ENCODE measurements around a stretch of chr9.

DNA sequence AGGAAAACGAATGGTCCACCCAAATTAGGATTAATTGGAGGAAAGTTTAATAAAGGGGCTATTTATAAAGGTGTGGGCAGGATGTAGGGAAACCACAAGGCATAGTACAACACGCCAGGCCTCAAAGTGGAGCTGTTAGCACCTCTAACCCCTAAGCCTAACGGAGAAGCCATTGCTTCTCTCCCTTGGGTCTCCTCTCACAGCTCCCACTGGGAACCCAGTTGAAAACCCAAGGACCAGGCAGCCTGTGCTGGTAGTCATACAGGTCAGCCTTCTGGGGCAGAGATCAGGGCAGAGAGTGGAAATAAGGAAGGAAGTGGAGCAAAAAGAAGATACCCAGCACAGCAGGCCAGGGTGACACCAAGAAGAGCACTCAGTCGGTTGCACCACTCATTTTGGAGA, 8.8 kb upstream of the GLIPR2 start:
- PRO-cap, 3 experiments, result peak in 2 of 3 experiments; most common plus-strand start position 352 of the sequence (in 2)
- RAMPAGE, long total RNA, result no peak
- RRBS, 2 experiments, result no CpG with 5 or more reads among the region's 4 CpGs

- PRO-cap, 3 experiments, result no peak in any of the 3 experiments
- RAMPAGE, long total RNA, result no peak
- RRBS, 2 experiments, result no CpG with 5 or more reads among the region's 16 CpGs
Observed at GRCh38 chr9:36317593-36318434, 59.6 kb upstream of the GNE start.

DNA sequence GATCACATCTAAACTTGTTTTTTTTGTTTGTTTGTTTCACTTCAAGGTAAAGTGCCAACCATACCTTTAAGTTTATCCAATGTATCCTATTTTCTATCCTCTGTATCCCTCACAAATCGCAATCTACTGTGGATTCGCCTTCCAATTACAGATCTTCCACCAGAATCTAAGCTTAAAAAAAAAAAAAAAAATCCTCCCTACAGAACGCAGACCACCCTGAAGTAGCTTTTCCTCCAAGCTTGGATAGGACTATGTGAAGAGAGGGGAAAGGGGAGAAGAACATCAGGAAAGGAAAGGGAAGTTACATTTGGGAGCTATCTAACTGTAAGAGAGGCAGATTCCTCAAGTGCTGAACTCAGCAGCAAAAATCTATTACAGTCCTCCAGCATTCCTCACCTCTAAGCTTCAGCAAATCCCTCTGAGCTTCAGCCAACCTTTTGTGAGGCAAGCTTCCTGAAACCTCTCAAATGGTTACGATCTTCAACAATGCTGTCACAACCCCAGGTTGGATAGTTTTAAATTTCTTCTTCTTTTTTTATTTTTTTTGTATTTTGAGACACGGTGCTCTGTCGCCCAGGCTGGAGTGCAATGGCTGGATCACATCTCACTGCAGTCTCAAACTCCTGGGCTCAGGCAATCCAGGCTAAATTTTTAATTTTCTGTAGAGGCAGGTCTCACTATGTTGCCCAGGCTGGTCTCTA, 2.4 kb upstream of the RNF38 start:
- PRO-cap, 3 experiments, result no peak in any of the 3 experiments
- RAMPAGE, long total RNA, result no peak
- RRBS, 2 experiments, result no CpG with 5 or more reads among the region's 6 CpGs

DNA sequence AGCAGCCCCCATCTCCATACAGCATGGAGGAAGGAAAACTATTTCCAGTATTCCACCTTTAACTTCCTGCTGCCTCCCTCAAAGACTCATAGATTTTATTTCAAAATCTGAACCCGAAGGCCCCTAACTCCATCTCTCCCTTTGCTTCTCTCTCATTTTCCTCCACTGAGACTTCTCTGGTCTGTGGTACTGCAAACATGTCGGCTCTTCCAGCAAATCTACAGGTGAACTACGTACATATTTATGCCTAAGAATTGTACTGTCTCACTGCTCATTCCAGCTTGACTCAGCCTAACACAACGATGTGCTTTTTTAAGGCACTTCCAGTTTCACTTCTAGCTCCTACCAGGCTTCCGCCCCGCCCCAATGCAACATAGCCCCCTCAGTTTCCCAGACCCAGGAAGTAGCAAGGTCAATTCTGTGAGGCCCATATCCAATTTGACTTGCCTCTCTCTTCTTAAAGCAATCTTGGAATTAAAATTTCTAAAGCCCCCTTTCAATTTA, 70.8 kb upstream of the RNF38 start:
- PRO-cap, 3 experiments, result peak in 1 of 3 experiments; most common plus-strand start position 406 of the sequence (in 1); most common minus-strand start position 283 of the sequence (in 1)
- RAMPAGE, long total RNA, result no peak
- RRBS, 2 experiments, result no CpG with 5 or more reads among the region's 6 CpGs

GRCh38 chr9:36503697-36504539, 68.8 kb upstream of the MELK start:
- PRO-cap, 3 experiments, result no peak in any of the 3 experiments
- RAMPAGE, long total RNA, result no peak
- RRBS, 2 experiments, result no CpG with 5 or more reads among the region's 6 CpGs

GRCh38 chr9:36993657-36994474, 40.2 kb downstream of the PAX5 start:
- PRO-cap, 3 experiments, result no peak in any of the 3 experiments
- RAMPAGE, long total RNA, result no peak
- RRBS, 2 experiments, result no CpG with 5 or more reads among the region's 14 CpGs

DNA sequence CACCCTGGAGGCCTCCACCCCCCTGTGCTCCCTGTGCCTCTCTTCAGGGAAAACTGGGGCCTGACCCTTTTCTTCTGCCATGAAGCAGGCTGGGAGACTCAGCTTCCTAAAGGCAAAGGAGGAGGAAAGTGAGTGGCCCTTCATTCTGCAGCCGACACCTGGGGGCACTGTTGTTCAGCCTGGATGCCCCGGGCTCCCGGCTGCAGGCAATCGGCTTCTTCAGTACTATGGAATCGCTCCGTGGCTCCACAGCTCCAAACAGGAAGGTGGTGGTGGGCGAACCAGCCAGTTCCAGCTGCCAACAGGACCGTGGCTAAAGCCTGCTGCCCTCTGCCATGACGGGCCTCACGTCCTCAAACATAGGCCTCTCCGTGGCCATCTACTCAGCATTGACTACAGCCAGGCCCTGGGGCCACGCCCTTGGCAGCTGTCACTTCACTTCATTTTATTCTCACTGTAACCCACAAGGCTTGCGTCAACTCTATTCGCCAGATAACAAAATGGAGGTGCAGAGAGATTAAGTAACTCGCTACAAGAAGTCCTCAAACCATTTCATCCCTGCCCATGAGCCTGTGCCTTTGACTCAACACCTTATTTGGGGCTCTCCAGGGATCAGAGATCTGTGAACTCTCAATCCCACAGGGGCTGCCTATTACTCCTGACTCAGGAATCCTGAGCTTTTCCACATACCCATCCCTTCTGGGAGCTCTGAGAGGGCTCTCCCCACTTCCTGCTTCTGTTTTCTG, 38.0 kb downstream of the PAX5 start:
- PRO-cap, 3 experiments, result no peak in any of the 3 experiments
- RAMPAGE, long total RNA, result no peak
- RRBS, 2 experiments, result no CpG with 5 or more reads among the region's 15 CpGs

DNA sequence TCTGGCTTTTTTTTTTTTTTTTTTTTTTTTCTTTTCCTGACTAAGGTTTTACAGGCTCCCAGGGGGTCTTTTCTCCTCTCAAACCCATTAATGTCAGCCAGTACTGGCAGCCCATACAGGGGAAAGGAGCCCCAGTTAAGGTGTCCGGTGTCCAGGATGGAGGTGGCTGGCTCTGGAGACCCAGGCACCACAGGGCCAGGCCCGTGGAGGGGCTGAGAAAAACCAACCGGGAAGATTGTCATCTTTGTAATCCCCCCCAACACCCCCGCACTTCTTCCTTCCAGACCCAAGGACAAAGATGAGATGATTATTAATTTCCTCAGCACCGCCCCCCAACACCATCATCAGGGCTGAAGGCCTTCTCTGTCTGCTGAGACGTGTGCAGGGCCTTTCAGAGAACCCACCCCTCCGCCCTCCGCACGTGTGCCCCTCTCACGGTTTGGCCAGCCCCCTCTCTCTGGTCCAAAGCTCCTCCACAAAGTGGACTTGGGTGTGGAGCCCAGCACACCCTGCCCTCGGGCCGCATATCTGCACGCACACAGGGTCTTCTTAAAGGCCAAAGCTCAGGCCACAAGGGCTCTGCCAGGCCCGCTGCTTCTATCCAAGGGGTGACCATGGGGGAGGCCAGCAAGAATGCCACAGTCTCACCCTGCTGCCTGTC, 32.1 kb downstream of the PAX5 start:
- PRO-cap, 3 experiments, result no peak in any of the 3 experiments
- RAMPAGE, long total RNA, result no peak
- RRBS, 2 experiments, result 42% methylated on average over 3 of the region's 14 CpGs

DNA sequence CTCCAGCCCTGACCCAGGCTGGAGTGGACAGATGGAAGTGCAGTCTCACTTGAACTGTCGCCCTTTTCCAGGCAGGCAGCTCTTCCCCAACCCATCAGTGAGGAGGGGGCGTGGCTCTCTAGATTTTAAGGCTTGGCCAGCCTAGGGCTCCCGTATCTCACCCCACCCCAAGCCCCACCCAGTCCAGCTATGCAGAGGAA, 2.2 kb downstream of the PAX5 start:
- PRO-cap, 3 experiments, result no peak in any of the 3 experiments
- RAMPAGE, long total RNA, result no peak
- RRBS, 2 experiments, result no CpG with 5 or more reads among the region's 3 CpGs

GRCh38 chr9:37034663-37034928, 528 bp upstream of the PAX5 start:
- PRO-cap, 3 experiments, result no peak in any of the 3 experiments
- RAMPAGE, long total RNA, result no peak
- RRBS, 2 experiments, result 5% methylated on average over 9 of the region's 15 CpGs

DNA sequence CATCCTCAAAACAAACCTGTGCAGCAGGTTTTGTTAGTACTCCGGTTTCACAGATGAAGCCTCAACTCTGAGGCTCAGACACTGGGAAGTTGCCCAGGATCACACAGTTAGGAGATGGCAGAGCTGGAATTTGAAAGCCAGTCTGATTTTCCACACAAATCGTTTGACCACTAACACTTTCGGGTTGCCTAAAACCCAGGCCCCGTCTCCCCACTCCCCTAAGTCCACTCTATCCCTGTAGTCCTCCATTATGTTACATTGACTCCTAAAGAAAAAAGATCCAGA, 27.4 kb upstream of the ZCCHC7 start:
- PRO-cap, 3 experiments, result no peak in any of the 3 experiments
- RAMPAGE, long total RNA, result no peak
- RRBS, 2 experiments, result no CpG with 5 or more reads among the region's 4 CpGs

- PRO-cap, 3 experiments, result no peak in any of the 3 experiments
- RAMPAGE, long total RNA, result no peak
- RRBS, 2 experiments, result no CpG with 5 or more reads among the region's 11 CpGs
Observed at GRCh38 chr9:37417842-37418814, 4.4 kb upstream of the GRHPR start.

DNA sequence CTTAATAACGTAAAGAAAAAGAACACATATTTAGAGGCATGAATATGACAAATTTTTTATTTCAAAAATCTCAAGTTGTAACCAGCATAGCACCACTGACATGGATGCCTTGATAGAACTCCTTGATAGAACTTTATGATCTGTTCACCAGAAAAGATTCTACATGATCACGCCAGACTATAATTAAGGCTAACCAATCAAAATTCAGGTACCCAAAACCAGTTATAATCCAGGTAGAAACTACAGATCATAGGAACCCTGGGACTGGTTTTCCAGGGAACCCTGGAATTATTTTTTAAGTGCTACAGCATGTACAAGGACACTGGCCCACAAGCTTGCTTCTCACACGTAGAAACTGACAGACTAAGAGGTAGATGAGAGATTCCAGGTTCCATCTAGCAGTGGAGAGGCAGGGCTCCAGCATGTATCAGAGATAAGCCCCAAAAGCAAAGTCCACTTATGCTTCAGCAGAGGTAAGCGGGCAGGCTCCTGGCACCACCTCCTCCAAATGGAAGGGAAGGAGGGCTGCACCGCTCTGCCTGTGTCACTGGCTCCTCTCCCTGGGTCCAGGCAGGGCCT, 15.7 kb downstream of the GRHPR start:
- PRO-cap, 3 experiments, result no peak in any of the 3 experiments
- RAMPAGE, long total RNA, result no peak
- RRBS, 2 experiments, result no CpG with 5 or more reads among the region's 5 CpGs

DNA sequence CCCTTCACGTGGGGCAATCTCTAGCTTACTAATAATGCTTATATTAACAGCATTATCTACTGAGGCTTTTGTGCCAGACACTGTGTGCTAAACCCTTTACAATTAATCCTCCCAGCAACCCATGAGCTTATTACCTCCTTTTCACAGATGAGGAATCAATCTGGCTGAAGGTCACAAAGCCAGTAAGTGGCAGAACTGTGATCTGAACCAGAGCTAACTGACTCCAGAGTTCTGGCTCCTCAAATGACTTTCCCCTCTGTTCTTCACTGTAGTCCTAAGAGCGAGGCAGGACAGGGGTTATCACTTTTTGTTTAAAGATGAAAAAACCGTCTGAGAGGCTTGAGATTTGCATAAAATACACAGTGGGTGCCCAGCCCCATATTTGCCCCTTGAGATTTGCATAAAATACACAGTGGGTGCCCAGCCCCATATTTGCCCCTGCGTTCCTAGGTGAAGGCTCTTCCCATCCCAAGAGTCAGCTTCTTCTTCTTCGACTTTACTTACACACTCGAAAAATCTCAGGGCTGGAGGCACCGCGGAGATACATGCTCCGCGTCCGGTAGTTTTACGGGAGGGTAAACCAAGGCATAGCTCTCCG, 693 bp downstream of the FBXO10 start:
- PRO-cap, 3 experiments, result peak in 1 of 3 experiments; most common plus-strand start position 158 of the sequence (in 1)
- RAMPAGE, long total RNA, result no peak
- RRBS, 2 experiments, result 2% methylated on average over 3 of the region's 13 CpGs

- PRO-cap, 3 experiments, result peak in 1 of 3 experiments; most common plus-strand start chr9:37692858 (in 1); most common minus-strand start chr9:37692750 (in 1)
- RAMPAGE, long total RNA, result no peak
- RRBS, 2 experiments, result 16 to 21% methylated on average over 4 of the region's 10 CpGs
Observed at GRCh38 chr9:37692631-37693086, 41.9 kb downstream of the FRMPD1 start.

GRCh38 chr9:37903247-37904011, 498 bp downstream of the SLC25A51 start:
- PRO-cap, 3 experiments, result no peak in any of the 3 experiments
- RAMPAGE, long total RNA, result no peak
- RRBS, 2 experiments, result 2 to 3% methylated on average over 22 of the region's 47 CpGs

- PRO-cap, 3 experiments, result no peak in any of the 3 experiments
- RAMPAGE, long total RNA, result no peak
- RRBS, 2 experiments, result no CpG with 5 or more reads among the region's 4 CpGs
Observed at GRCh38 chr9:37927875-37928300, 24.0 kb upstream of the SLC25A51 start.

- PRO-cap, 3 experiments, result peak in 1 of 3 experiments; most common minus-strand start chr9:37974855 (in 1)
- RAMPAGE, long total RNA, result no peak
- RRBS, 2 experiments, result no CpG with 5 or more reads among the region's 17 CpGs
Observed at GRCh38 chr9:37974423-37975007, 70.6 kb upstream of the SLC25A51 start.

DNA sequence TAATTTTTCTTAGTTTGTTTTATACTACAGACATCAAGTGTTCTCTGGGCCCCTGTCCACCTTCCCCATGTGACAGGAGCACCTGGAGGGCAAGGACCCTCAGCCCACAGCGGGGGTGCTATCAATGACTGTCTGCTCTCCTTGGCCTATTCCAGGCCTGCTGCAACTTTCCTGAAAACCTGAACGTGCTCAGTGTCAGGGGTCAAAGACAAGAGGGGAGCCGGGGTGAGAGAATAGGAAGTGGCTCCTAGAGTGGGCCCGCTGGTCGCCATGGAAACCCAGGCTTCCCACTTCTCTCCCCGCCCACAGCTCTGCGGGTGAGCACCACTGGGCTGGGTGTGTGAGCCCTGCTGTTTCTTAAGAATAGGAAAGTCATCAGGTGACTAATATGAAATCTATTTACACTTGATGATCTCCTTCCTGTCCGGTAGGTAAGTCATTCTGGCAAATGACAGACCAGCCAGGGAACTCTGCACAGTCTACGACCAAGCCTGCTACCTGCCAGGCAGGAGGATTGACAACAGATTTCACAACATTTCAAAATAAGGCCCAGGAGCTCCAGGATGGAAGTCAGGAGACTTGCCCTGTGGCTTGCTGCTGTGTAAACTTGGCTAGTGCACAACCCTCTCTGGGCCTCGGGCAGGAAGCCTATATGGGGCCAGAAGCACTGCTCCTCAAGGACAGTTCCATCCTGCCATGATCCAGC, 60.9 kb downstream of the SHB start:
- PRO-cap, 3 experiments, result no peak in any of the 3 experiments
- RAMPAGE, long total RNA, result no peak
- RRBS, 2 experiments, result no CpG with 5 or more reads among the region's 10 CpGs

- PRO-cap, 3 experiments, result no peak in any of the 3 experiments
- RAMPAGE, long total RNA, result no peak
- RRBS, 2 experiments, result no CpG with 5 or more reads among the region's 18 CpGs
Observed at GRCh38 chr9:38032097-38032954, 36.7 kb downstream of the SHB start.